Bronchial epithelial cell (primary cell): ENCODE measurements around a stretch of chr18.

- RRBS, 2 experiments, result no CpG with 5 or more reads among the region's 8 CpGs
Observed at GRCh38 chr18:74277898-74278675, 13.7 kb downstream of the CYB5A start.

GRCh38 chr18:74292107-74292616 is 399 bp upstream of the CYB5A start:
- RRBS, 2 experiments, result no CpG with 5 or more reads among the region's 44 CpGs

DNA sequence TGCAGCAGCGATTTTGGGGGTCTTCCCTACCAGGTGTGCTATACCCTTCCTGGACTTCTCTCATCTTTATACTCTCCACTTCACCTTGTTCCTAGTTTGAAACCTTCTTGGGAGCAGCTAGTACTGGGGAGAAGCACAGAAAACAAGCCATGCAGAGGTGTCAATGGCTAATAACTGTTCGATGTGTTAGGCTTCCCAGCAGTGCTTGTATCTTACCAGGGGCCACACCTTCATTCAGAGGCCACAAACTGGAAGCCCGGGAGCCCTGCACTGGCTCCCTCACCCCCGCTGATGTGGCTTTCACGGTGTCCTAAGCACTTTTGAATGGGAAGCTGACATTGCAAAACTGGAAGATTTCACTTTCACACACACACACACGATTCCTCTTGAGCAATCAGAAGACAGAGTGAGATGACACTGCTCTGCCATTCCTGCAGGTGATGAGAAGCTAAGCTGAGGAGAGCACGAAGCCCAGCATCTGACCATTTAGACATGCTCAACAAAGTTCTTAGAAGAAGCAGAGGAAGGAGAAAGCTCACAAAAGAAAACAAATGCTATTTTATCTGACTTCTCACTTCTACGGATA is 8.7 kb upstream of the ZNF407 start:
- RRBS, 2 experiments, result no CpG with 5 or more reads among the region's 8 CpGs

- RRBS, 2 experiments, result no CpG with 5 or more reads among the region's 6 CpGs
Observed at GRCh38 chr18:74600076-74600757, 2.5 kb downstream of the ZNF407 start.

DNA sequence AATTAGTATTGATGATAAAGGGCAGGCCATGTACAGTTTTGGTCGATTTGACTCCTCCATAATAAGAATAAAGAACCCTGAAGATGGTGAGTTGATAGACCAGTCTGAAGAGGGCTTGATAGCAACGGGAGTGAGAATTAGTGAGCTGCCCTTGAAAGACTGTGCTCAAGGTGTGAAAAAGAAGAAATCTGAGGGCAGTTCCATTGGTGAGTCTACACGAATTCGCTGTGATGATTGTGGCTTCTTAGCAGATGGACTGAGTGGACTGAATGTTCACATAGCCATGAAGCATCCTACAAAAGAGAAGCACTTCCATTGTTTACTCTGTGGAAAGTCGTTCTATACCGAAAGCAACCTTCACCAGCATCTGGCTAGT is 37.4 kb downstream of the ZNF407 start:
- RRBS, 2 experiments, result no CpG with 5 or more reads among the region's 6 CpGs

DNA sequence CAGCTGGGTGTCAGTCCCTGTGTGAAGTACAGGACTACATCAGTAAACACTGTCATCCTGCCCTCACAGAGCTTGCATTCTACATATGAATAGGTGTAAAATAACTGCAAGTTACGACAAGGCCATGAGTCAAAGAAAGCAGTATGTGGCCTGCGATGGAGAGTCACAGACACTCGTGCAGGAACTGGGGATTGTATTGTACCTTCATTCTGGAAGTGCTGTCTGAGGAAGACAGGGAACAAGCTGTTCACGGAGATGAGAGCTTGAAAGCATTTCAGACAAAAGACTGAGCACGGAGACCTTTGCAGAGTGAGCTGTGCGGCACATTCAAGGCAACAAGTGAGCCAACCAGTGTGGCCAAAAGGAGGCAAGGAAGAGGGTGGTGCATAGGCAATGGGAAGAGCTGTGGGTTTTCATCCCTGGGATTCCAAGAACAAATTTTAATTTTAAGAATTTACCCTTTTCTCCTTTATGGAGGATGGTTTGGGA is 182.0 kb downstream of the PTGR3 start:
- RRBS, 2 experiments, result no CpG with 5 or more reads among the region's 6 CpGs

DNA sequence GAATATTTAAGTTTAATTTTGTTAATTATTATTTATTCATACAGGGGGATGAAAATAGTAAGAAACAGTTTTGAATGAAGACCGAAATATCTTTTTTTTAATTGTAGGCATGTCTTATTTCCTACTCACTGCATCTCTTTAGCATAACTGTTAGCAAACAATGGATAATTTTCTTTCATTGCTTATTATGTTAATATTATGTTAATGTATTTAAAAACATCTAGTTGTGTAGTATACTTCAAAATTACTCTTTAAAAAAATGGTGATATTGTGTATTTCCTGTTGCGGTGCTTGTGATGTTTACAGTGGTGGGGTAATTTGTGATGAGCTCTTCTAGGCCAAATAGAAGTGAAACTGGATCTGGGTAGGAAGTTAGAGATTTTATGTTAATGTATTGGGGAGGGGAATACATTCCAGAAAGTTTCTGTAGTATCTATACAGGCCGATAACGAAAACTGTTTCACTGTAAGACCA is 5.5 kb downstream of the TSHZ1 start:
- RRBS, 2 experiments, result no CpG with 5 or more reads among the region's 4 CpGs

DNA sequence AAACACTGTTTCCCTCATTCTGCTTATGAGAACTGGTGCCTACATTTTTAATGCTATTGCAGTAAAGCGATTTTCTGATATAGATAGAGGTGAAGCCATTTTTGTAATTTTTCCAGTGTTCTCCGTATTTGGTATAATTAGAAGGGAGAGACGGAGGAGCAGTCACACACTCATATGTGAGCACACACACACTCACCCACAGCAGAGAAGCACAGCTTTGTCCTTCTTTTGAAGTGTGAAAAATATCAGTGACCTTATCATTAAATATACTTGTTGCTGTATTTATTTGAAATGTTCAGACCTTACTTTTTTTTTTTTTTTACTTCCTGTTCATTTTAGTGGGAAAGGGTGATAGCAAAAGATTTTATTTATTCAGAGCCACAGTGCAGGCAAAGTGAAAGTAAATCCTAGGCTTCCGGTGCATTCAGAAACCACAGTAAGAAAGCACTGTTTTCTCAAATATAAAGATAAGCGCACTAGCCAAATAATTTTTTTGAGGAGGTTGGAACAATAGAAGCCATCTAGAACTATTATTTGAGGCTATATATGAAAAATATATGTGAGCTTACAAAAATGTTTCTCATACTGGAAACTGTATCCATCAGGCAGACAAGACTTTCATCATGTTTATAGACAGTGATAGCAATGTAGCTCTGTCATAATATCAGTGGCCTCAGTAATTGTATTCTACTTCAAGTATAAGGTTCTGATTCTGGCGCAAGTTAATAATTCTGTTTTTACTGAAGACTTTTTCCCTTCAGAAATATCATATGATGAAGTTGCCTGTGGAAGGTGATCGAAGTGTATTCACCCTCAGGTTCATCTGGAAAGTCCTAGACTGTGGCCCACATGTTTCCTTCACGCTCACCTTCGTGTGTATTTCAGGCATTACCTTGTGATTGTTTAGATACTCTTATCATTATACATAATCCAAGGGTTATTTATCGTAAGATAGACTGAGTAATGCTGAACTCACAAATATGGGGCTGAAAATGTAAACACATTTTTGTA is 37.3 kb downstream of the TSHZ1 start:
- RRBS, 2 experiments, result no CpG with 5 or more reads among the region's 10 CpGs

DNA sequence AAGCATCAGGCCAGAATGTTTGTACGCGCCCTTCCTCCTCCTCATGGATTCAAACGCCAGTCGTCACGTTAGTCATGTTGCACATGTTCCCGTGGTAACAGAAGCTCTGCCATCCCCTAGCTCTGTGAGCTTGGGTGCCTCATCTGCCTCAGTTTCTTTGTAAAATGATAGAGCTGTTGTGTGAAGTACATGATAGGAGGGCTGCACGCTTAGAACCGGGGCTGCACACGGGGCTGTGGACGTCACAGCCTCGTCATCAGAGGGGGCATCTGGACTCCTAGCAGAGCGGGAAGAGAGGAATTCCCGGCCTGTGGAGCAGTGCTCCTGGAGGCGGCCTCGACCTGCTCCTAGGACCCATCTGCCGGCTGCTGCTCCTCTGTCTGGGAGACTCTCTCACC is 47.1 kb downstream of the TSHZ1 start:
- RRBS, 2 experiments, result 89 to 94% methylated on average over 8 of the region's 16 CpGs

GRCh38 chr18:75455344-75456688 is 28.3 kb upstream of the SMIM21 start:
- RRBS, 2 experiments, result 2 to 3% methylated on average over 47 to 49 of the region's 99 CpGs

- RRBS, 2 experiments, result 90 to 91% methylated on average over 4 to 5 of the region's 14 CpGs
Observed at GRCh38 chr18:76255152-76255437, 239.9 kb downstream of the ZNF516 start.

- RRBS, 2 experiments, result 90 to 93% methylated on average over 10 to 13 of the region's 40 CpGs
Observed at GRCh38 chr18:76371333-76372196, 123.5 kb downstream of the ZNF516 start.

- RRBS, 2 experiments, result 18 to 29% methylated on average over 2 of the region's 9 CpGs
Observed at GRCh38 chr18:76421227-76421755, 73.8 kb downstream of the ZNF516 start.

- RRBS, 2 experiments, result no CpG with 5 or more reads among the region's 12 CpGs
Observed at GRCh38 chr18:76449922-76450811, 44.9 kb downstream of the ZNF516 start.

DNA sequence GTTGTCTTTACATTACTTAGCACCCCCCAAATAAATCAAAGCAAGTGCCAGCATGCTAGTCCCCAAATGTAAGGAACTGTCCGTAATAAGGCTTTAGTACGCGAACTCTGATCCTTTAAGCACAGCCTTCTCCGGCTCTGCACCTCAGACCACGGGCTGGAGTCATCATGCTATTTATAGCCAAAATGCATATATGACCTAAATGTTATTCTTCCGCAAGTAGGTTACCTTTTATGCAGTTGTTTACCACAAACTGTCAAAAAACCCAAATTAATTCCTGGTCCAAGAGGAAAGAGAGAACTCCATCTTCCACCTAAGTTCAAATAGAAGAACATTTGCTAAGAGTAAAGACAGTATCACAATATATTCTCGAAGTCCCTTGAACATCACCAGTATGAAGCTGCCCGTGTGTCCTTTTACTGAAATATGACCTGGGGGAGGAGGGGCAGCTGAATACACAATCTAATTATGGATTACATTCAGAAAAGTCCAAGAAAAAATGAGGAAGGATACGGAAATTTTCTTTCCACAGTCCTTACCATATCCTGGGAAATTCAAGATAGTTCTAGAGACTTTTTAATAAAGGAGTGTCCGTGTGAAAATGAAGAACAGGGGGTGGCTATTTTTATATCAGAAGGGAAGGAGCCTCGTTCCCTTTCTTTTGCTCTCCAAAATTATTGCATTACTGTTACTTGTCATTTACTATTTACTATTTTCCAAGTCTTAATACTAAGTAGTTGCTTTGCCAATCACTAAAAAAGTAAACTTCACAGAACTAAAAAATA is 42.5 kb downstream of the ZNF516 start:
- RRBS, 2 experiments, result no CpG with 5 or more reads among the region's 11 CpGs

DNA sequence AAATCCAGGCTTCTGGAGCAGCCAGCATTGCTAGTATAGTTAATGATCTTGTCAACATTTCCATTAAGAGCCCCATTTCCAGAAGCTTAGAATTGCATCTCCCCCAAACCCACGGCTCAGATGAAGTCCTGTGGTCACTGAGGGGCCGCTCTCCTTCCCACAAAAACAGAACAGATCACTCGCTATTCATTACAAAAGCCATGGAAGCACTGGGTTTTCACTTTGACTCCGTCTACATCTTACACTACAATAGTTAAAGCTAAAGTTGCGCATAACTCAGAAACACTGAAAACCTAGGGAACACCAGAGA is 41.9 kb downstream of the ZNF516 start:
- RRBS, 2 experiments, result no CpG with 5 or more reads among the region's 5 CpGs

GRCh38 chr18:76461748-76462937 is 32.9 kb downstream of the ZNF516 start:
- RRBS, 2 experiments, result 94% methylated on average over 4 of the region's 41 CpGs

DNA sequence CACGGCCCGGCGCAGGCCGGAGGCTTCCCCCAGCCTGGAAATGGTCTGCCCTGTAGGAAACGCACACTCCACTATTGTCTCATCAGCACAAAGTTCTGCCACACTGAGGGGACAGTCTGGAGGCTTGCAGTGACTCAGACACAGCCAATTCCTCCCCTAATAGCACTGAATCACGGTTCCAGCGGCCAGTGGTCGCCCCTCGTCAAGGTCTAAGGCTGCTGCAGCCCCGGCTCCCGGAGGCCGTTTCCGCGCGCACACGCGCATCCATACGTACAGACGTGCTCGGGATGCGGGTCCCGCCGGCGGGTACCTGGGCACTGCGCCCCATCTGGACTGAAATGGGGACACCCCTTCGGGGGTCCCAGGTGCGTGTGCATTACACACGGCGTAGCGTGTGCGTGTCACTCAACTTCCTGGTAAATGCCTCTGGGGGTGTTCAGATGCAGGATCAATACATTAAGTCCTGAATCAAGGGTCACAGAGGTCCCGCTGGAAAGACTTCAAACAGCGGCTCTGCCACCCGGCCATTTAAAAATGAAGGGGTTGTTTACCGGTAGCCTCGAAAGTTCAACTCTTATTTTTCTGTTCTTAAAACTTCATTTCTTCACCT is 485 bp upstream of the ZNF516 start:
- RRBS, 2 experiments, result 1% methylated on average over 13 of the region's 36 CpGs

GRCh38 chr18:76503417-76503967 is 8.4 kb upstream of the ZNF516 start:
- RRBS, 2 experiments, result no CpG with 5 or more reads among the region's 8 CpGs

- RRBS, 2 experiments, result no CpG with 5 or more reads among the region's 6 CpGs
Observed at GRCh38 chr18:76622804-76623004, 127.7 kb upstream of the ZNF516 start.